Kidney epithelial cell (primary cell): ENCODE results near the genes MICALL2 and TMEM184A.

DNA sequence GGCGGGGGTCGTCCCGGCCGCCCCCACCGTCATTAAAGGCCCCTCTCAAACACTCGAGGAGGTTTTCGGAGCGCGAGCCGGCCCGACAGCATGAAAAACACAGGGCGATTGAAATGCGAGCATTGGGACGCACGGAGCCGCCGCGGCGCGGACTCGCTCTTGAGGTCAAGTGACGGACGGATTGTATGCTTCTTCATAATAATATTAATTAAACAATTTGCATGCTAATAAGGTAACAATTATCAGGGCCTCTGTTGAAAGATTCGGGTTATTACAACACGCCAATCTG, 2.3 kb upstream of the UNCX start:
- RAMPAGE, long total RNA = no peak
- RRBS = 3% methylated on average over 8 of the region's 25 CpGs

DNA sequence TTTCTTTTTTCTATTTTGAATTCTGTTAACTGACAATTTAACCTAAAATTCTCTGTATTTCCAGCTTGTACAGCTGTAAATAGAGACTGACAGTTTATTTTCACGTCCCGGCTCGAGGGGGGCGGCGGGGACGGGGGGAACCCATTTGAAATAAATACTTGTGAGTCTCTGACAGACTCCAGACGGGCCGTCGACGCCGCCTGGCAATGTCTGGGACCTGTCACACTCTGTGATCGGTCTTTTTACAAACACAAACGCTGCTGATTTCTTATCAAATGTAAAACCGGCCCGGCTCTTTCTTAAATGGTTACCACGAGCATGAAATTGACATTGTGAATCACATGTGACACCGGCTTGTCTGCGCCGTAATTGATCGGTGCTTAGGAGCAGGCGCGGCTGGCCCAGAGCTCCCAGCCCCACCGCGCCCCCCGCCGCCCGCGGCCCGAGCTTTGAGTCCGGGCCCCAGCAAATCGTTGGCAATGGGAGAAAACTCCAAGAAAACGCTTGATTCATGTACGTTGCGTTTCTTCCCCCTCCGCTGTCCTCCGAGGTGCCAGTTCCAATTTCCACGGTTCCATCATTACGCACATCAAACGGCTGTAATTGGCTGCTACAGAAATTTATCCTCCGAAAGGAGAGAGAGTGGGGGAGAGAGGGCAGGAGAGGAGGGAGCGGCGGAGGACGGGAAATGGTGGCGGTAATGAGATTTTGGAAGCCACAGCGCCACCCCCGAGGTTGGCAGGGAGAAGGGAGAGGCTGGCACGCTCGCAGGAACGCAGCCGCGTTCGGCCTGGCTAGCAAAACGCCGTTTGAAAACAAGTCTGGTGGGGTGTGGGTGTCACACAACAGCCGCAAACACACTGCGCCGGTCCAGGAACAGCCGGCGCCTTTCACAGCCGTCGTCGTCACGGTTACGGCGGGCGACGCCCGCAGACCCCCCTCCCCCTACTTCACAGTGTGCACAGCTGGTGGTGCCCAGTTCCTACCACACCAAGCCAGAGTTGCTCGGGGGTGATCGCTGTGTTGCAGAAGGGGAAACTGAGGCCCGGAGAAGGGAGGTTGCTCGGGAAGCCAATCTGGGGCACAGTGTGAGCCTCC, 57.3 kb downstream of the UNCX start:
- RAMPAGE, long total RNA = no peak
- RRBS = 11% methylated on average over 3 of the region's 72 CpGs

GRCh38 chr7:1434492-1435386, 24.5 kb downstream of the MICALL2 start:
- RAMPAGE, long total RNA = no peak
- RRBS = no CpG with 5 or more reads among the region's 34 CpGs

- RAMPAGE, long total RNA = no peak
- RRBS = 53% methylated on average over 2 of the region's 25 CpGs
Observed at GRCh38 chr7:1452229-1452854, 6.9 kb downstream of the MICALL2 start.

DNA sequence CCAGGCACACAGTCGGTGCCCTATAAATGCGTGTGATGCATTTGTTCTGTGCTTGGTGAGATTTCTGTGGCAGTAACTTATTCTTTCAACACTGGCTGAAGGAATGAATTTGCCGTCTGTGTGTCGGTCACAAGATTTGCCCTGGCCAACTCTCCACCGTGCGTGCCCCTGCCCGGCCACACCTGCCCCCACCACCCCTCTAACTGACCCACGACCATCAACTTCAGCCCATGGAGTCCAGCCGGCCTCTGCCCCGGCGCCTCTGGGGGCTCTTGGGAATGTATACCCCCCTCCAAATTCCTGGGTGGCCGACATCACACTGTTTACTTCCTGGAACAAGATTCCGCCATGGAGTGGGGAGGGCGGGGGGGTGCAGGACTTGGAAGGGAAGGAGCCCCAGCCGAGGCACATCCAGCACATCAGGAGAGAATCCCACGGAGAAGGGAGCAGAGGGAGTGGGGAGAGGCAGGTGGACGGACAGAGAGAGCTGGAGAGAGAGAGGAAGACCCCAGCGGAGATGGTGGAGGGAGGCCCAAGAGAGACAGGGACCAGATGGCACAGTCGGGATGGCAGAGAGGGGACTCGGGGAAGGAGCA, 5.4 kb downstream of the MICALL2 start:
- RAMPAGE, long total RNA = no peak
- RRBS = 77% methylated on average over 3 of the region's 20 CpGs

GRCh38 chr7:1459068-1460215, at the start of gene MICALL2:
Gene MICALL2, minus strand, starts transcription at chr7:1459470.
- RAMPAGE, long total RNA = no peak
- RRBS = 1% methylated on average over 51 of the region's 114 CpGs

GRCh38 chr7:1487247-1487759, 16.9 kb downstream of the INTS1 start:
- RAMPAGE, long total RNA = no peak
- RRBS = 93% methylated on average over 1 of the region's 29 CpGs

DNA sequence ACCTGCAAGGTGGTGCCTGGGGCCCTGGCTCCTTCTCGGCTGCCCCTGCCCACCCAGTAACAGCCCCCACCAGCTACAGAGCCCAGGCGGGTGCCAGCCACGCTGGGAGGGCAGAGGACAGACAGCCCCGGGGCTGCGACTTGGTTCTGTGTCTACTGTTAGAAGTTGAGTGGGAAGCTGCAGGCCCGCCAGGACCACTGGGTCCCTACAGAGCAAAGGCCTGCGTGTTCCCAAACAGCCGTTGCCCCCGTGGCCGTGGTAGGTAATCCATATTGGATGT, 11.3 kb downstream of the MAFK start:
- RAMPAGE, long total RNA = no peak
- RRBS = no CpG with 5 or more reads among the region's 10 CpGs

DNA sequence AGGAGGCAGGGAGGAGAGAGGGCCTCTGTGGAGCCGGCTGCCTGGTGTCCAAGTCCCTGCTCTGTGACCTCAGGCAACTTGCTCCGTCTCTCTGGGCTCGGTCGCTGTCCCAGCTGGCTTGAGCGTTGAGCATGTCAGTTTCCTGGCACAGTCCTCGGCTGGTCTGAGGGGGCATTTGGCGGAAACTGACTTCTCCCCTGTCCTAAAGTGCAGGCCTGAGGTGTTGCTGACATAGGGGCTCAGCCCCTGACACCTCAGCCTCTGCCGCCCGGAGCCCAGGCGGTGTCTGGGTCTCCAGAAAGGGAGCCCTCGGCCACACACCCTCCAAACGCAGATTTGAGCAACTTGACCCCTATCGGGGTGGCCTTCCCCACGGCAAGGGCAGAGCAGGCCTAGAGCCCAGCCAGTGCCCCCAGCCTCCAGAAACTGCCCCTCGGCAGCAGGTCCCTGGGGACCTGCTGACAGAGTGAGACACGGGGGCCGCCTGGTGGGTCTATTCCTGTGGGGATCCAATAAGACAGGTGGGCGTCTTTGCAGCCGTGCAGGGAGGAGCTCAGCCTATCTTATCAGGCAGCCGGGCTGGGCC, 11.2 kb downstream of the TMEM184A start:
- RAMPAGE, long total RNA = no peak
- RRBS = 96% methylated on average over 1 of the region's 20 CpGs

DNA sequence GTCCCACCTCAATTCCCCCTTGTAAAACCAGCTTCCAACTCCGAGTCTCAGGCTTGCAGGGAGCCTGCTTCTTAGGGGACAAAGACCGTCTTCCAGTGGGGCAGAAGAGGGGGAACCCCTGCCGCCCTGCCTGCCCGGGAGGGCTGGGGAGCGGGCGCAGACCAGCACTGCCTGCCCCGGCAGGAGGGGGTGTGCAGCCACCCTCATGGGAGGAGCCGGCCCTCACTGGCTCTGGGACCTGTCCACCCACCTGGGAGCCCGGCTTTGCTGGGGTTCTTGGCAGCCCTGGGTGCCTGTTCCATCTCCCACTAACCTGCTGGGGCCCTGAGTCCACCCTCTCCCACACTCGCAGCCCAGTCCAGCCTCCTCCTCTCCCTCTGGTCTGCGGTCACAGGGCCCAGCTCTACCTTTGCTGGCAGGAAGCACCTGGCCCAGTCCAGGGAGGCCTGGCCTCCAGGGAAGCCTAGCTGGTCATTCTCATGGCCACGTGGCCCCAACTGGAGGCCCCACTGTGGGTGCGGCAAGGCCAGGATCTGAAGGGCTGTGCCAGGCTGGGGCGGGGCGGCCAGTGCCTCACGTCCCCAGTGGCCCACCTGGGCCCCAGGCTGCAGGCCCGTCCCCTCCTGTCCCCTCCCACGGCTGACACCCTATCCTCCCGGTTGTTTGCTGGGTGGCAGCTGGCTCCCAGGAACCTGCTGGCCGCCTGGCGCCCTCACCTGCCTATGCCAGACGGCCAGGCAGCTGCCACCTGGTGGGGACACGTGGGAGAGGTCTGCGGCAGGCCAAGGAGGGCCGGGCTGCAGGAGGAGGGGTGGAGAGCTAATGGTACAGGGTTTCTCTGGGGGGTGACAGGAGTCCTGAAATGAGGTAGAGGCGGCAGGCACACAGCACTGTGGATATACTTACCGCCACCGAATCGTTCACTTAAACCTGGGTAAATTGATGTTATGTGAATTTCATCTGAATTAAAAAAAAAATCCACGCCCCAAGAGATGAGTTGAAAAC, at the start of gene TMEM184A:
Gene TMEM184A, minus strand, starts transcription at position 499 of the 1,005 bp plus-strand sequence.
- RAMPAGE, long total RNA = start-site peak on the minus strand centred at position 478 of the sequence, 102 bp wide, 20 and 48 reads in 2 replicates
- RRBS = 31% methylated on average over 6 of the region's 30 CpGs

- RAMPAGE, long total RNA = no peak
- RRBS = 25% methylated on average over 7 of the region's 37 CpGs
Observed at GRCh38 chr7:1648120-1648962, 21.7 kb upstream of the ELFN1 start.

DNA sequence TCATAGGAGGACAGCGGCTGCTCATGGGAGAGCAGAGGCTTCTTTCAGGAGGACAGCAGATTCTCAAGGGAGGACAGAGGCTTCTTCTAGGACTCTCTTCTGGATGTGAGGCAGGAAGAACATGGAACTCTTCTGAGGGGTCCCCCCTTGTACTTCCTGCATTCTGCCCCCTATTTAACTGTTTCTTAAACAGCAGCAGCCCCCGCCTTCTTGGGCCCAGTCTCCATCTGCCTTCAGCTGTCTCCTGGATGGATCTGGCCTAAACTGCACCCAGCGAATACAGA, 167.8 kb downstream of the MAD1L1 start:
- RAMPAGE, long total RNA = no peak
- RRBS = no CpG with 5 or more reads among the region's 3 CpGs

DNA sequence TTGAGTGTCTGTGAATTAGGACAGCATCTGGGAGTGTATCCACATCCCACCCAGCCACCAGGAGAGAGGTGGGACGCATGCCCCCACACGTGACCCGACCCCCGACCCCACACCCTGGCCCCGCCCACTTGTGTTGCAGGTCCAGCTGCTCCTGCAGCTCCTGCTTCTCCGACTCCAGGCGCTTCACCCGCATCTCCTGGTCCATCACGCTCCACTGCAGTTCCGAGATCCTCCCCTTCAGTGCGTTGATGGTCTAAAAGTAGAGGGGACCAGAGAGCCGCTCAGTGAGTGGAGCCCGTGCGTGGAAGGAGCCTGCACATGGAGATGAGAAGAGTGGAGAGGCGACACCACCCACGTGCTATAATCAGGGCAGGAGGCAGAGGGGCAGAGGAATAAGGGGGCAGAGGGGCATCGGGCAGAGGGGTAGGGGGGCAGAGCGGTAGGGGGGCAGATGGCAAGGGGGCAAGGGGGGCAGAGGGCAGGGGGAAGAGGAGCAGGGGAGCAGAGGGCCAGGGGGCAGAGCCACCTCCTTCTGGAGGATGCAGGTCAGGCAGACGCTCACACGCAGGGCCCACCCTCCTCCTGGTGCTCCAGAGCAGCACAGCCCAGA, 13.4 kb downstream of the MAD1L1 start:
- RAMPAGE, long total RNA = no peak
- RRBS = no CpG with 5 or more reads among the region's 20 CpGs

- RAMPAGE, long total RNA = no peak
- RRBS = no CpG with 5 or more reads among the region's 20 CpGs
Observed at GRCh38 chr7:2225399-2225969, 7.3 kb downstream of the MAD1L1 start.

DNA sequence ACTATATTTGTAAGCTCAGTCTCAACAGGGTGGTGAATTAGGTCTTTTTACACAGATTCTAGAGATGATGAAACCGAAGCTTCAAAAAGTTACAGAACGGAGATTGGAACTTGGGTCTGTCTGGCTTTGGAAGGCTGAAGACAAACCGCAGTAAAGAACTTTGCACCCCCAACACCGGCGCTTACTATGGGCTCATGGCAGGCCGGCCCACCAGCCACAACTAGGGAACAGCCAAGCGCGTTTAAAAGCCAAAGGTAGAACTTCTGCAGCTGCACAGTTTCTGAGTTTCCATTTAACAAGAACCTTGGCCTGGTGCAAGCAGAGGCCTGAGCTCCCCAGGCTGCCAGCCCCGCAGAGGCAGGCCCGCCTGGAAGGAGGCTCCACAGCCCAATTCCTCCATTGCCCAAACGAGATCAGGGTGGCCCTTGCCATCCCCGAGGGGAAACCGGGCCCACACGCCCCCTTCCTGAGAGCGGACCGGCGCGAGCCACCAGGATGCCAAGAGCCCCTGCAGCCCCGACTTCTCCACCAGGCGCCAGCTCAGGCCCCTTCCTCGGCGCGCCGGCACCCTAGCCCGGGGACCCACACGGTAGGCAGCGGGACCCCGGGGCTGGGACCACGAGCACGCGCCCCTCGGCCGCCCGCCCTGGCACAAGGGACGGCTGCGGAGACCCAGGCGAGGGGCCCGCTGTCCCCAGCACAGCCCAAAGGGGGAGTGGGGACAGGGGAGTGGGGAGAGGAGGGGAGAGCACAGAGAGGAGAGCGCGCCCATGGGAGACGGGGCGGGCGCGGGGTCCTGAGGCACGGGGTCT, 598 bp downstream of the MAD1L1 start:
- RAMPAGE, long total RNA = no peak
- RRBS = under 1% methylated on average over 8 of the region's 45 CpGs

DNA sequence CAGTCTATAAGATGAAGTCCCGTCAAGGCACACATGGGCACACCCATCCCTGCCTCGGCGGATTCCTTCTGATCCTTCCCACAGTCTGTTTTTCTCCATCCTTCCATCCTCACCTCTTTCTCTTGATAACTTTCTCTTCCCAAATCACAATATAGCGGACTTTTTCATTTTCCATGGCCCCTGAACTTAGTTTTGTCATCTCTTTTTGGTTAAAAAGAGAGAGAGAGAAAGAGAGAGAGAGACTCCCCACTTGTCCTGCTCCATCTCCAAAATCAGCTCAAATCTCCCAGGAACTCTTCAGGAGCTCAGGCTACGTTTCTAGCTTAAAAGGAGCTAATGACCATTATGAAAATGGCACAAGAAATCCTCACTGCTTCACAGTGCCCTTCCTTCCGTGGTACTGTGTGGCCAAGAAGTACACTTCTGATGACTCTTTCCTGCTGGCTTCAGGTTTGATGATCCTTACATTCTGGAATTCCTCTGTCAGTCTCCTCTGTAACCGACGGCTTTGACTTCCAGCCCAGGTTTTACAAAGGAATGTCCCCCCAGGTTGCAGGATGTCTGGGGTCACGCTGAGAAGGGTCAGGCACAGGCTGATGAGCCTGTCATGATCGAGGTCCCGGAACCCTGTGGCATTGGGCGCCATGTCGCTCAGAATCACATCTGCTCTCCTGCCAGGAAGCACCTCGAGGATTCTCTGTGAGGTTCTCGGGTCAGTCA, 2.2 kb upstream of the MAD1L1 start:
- RAMPAGE, long total RNA = no peak
- RRBS = no CpG with 5 or more reads among the region's 15 CpGs

GRCh38 chr7:2266794-2267303, 24.8 kb downstream of the NUDT1 start:
- RAMPAGE, long total RNA = no peak
- RRBS = no CpG with 5 or more reads among the region's 12 CpGs

GRCh38 chr7:2299016-2299738, 15.1 kb downstream of the SNX8 start:
- RAMPAGE, long total RNA = no peak
- RRBS = no CpG with 5 or more reads among the region's 19 CpGs

DNA sequence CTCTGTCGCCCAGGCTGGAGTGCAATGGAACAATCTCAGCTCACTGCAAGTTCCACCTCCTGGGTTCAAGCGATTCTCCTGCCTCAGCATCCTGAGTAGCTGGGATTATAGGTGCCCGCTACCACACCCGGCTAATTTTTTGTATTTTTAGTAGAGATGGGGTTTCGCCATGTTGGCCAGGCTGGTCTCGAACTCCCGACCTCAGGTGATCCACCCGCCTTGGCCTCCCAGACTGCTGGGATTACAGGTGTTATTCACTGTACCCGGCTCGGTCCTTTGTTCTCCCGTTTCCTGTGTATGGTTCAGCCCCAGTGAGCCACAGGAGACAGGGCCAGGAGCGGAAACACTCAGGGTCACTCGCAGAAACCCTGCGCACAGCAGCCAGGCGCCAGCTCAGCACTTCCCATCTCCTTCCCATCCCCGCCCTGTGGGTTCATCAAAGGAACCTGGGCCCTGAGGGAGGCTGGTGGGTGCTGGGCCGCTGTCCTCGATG, 15.6 kb upstream of the CHST12 start:
- RAMPAGE, long total RNA = no peak
- RRBS = no CpG with 5 or more reads among the region's 18 CpGs

- RAMPAGE, long total RNA = no peak
- RRBS = no CpG with 5 or more reads among the region's 17 CpGs
Observed at GRCh38 chr7:2409656-2410386, 6.4 kb downstream of the CHST12 start.